Temporal lobe (tissue), 2 donors: ENCODE measurements around the gene PLCE1.

DNA sequence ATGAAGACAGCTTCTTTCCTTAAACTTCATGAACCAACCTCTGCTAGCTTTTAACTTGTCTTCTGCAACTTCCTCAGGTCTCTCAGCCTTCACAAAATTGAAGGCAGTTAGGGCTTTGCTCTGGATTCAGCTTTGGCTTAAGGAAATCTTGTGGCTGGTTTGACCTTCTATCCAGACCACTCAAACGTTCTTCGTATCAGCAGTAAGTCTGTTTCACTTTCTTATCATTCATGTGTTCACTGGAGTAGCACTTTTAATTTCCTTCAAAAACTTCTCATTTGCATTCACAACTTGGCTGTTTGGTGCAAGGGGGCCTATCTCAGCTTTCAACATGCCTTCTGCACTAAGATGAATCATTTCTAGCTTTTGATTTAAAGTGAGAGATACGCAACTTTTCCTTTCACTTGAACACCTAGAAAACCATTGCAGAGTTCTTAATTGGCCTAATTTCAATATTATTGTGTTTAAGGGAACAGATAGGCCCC, 1.5 kb upstream of the TNKS2 start:
- RAMPAGE, long total RNA: no peak

GRCh38 chr10:91798597-91799588, 667 bp downstream of the TNKS2 start:
- RAMPAGE, long total RNA: no peak

- RAMPAGE, long total RNA: no peak
These were observed 1.4 kb downstream of the TNKS2 start for GRCh38 chr10:91799589-91800008.

- RAMPAGE, long total RNA: no peak
These were observed 6.3 kb downstream of the HHEX start for GRCh38 chr10:92695849-92696587.

- RAMPAGE, long total RNA: no peak
These were observed 6.9 kb downstream of the HHEX start for GRCh38 chr10:92696588-92697046.

GRCh38 chr10:92747468-92748134, 57.8 kb downstream of the HHEX start:
- RAMPAGE, long total RNA: no peak

DNA sequence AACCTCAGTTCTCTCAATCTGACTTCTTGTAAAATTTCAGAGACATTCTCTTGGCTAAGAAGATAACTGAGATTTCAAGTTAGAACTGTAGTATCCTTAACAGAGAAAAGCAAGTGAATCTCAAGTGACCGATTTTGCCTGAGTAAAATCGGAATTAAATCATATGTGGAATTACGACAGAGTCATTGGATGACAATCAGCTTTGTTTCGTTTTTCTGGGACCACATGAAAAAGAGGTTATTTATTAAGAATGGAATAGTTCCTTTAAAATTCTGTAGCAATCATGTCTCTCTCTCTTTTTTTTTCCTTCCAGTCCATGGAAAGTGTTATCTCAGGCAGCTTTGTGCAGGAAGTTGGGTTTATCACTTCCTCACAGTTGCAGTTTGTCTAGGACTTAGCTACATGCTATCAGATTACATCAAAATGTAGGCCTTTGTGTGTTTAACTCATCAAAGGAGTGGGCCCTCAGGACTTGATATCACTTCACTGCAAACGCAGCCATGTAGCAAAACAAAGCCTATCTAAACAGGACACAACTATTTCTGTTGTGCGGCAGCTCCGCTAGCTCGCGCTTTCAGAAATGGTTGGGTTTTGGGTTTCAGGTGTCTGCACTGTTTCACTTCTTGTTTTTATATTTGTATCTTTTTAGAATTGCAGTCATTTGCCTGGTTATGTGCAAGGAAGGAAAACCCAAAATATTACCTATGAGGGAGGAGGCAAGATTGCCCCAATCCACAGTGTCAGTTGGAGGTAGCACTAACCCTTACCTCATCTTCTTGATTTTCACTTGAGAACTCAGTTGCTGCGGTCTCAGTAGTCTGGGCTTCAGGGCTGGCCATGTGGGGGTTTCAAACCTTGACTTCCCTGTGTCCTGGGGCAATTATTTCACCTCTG, 66.5 kb downstream of the HHEX start:
- RAMPAGE, long total RNA: no peak

DNA sequence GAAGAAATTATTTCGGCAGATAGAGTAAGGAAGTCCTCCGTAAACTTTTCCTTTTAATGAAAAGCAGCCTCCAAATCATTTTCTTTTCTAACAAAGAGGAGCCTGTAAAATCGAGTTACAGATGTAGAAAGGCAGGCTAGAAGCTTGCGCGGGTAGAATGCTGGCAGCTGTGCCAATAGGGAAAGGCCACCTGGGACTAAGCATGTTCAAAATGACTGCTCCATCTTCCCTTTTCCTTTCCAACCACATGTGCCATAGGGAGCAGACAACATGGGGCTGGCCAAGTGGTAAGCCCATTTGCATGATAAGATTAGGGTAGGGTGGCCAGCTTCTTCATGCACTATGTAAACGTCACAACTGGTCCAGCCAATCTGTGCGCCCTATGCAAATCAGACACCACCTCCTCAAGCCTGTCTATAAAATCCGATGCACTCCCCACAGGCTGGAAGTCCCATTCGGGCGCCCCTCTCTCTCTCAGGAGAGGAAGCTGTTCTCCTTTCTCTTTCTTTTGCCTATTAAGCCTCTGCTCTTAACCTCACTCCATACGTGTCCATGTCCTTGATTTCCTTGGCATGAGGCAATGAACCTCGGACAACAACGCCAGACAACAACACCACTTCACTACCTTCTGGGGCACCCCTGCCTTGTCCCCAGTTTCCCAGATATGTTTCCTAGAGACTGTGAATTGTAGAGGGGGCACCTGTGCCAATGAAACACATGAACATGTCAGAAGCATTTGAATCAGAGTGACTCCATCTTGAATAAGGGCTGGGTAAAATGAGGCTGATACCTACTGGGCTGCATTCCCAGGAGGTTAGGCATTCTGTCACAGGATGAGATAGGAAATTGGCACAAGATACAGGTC, 19.2 kb upstream of the EXOC6 start:
- RAMPAGE, long total RNA: no peak

- RAMPAGE, long total RNA: no peak
These were observed 92.6 kb downstream of the CYP26A1 start for GRCh38 chr10:93166191-93166831.

- RAMPAGE, long total RNA: no peak
These were observed 68.8 kb downstream of the MYOF start for GRCh38 chr10:93413094-93414009.

- RAMPAGE, long total RNA: no peak
These were observed 41.4 kb downstream of the MYOF start for GRCh38 chr10:93440618-93441303.

- RAMPAGE, long total RNA: no peak
These were observed 23.3 kb downstream of the MYOF start for GRCh38 chr10:93458715-93459444.

GRCh38 chr10:93548618-93549060, 17.8 kb upstream of the FFAR4 start:
- RAMPAGE, long total RNA: no peak

GRCh38 chr10:93554820-93555493, 11.5 kb upstream of the FFAR4 start:
- RAMPAGE, long total RNA: no peak

- RAMPAGE, long total RNA: no peak
These were observed 1.4 kb downstream of the FFAR4 start for GRCh38 chr10:93567867-93568342.

GRCh38 chr10:93595462-93596400, 5.3 kb downstream of the RBP4 start:
- RAMPAGE, long total RNA: no peak

- RAMPAGE, long total RNA: no peak
These were observed 5.9 kb upstream of the LGI1 start for GRCh38 chr10:93751813-93752297.

- RAMPAGE, long total RNA: no peak
These were observed 25.1 kb upstream of the SLC35G1 start for GRCh38 chr10:93868689-93869067.

DNA sequence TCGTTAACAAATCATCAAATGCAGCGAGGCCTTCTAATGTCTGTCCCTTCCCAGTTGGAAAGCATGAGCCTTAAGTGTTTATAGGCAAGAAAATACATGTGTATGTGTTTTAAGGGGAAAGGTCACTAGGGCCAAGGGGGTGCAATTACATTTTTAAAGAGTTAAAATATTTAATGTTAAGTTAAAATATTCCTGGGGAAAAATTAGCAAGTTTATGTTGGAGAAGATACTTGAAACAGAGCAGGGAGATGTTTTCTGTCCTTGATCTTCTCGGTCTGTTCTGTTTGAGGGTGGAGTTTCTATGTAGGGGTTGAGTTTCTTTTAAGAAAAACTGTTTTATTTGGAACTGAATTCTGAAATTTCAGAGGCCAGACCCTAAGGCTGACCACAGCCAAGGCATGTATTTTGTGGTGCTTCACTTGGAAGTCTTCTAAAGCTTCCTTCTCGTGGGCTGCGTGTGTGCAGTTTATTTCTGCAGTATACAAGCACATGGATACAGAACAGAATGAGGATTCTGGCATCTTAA, 2.9 kb downstream of the SLC35G1 start:
- RAMPAGE, long total RNA: no peak

- RAMPAGE, long total RNA: no peak
These were observed at the start of gene PLCE1 for GRCh38 chr10:93993600-93994690. Gene PLCE1, plus strand, starts transcription at chr10:93993931.